Pericardium (tissue), 1 donor: ENCODE results near the genes DEK and SOX4.

DNA sequence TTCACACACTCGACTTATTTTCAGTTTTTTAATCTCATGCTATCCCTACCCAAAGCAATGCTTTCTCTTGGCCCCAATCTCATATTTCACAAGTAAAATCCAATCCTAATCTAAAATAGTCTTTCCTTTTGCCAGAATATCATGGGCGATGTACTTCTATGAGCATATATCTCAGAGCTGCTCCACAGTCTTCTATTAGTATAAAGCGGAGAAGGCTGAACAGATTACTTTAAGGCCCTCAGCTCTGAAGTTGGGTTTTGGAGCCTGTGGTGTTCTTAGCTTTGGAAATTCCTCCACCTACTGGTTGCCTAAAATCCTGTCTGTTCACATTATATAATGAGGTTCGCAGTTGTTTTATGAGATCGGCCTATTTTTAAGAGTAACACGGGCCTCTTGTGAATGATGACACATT is 16.0 kb upstream of the FAM8A1 start:
- RRBS = no CpG with 5 or more reads among the region's 6 CpGs

DNA sequence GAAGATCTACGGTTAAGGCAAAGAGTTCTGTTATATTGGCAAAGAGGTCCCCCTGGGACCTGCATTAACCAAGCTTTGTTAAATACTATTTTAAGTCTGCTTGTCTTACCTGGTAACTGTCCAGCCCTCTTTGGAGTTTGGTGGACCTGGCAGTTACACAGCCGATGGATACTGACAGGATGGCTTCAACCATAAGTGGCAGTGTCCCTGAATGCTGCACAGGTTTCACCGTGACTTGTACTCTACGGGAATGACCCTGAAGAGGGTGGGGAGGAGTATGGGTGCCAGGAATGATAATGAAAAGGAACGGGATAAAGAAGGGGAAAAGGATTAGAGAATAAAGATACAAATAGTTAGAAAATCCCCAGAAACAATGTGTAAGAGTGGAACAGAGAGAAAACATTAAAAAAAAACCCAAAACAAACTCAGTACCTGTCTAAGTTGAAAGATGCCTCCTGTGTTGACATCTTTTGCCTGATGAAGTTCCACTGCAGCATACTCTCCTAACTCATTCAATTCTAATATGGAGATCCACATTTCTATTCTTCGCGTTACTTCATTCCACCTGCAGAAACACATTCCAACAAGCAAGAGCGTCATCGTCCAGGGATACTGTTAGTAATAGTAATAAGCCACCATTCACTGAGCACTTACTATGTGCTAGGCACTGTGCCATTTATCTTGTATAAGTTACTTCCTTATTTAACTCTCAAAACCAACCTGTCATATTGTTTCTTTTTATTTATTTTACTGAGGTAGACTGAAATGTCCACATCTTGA is 87.6 kb upstream of the NUP153 start:
- RRBS = no CpG with 5 or more reads among the region's 9 CpGs

GRCh38 chr6:17830980-17831471 is 124.3 kb upstream of the NUP153 start:
- RRBS = no CpG with 5 or more reads among the region's 6 CpGs

- RRBS = no CpG with 5 or more reads among the region's 6 CpGs
Observed at GRCh38 chr6:17930231-17931112, 57.0 kb downstream of the KIF13A start.

DNA sequence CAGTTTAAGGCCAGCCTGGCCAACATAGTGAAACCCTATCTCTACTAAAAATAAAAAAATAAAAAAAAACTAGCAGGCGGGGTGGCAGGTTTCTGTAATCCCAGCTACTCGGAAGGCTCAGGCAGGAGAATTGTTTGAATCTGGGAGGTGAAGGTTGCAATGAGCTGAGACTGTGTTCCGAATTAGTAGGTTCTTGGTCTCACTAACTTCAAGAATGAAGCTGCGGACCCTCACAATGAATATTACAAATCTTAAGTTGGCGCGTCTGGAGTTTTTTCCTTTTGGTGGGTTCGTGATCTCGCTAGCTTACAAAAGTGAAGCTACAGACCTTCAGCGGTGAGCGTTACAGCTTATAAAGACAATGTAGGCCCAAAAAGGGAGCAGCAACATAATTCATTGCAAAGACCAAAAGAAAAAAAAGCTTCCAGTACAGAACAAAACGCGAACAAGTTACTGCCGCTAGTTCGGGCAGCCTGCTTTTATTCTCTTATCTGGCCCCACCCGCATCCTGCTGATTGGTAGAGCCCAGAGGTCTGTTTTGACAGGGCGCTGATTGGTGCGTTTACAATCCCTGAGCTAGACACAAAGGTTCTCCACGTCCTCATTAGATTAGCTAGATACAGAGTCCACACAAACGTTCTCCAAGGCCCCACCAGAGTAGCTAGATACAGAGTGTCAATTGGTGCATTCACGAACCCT is 12.2 kb downstream of the KIF13A start:
- RRBS = no CpG with 5 or more reads among the region's 20 CpGs

GRCh38 chr6:18056847-18057293 is 65.6 kb downstream of the NHLRC1 start:
- RRBS = no CpG with 5 or more reads among the region's 3 CpGs

DNA sequence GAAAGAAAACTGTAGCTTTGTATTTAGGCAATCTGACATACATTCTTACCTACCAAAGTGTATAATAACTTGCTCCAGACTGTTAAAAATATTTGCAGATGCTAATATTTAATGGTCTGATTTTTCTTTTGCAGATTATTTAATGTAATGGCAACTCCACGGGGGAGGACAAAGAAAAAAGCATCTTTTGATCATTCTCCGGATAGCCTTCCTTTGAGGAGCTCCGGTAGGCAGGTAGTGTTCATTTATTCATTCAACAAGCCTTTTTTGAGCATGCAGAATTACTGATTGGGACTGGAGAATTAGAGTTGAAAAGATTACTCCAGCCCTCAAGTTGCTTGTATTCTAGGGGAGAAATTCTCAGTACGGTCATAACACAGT is 4.5 kb downstream of the KDM1B start:
- RRBS = no CpG with 5 or more reads among the region's 4 CpGs

DNA sequence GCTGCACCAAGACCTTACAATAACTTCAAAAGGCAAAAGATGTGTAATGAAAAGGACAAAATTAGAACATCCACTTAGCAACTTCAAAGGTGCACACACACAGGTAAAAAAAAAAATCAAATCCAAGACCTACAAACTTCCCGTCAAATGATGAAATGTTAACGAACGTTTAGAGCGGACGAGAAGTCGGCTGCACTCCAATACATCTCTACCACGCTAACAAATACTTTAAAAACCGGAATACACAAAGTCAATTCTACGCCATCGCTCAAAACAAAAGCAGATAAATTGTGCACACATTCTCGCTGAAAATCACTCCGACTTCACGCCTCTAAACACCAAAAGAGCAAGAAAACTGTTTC is 934 bp downstream of the DEK start:
- RRBS = no CpG with 5 or more reads among the region's 13 CpGs

GRCh38 chr6:18264083-18265238 is at the start of gene DEK:
DEK (minus strand) TSS chr6:18264530.
- RRBS = 2% methylated on average over 33 of the region's 140 CpGs

DNA sequence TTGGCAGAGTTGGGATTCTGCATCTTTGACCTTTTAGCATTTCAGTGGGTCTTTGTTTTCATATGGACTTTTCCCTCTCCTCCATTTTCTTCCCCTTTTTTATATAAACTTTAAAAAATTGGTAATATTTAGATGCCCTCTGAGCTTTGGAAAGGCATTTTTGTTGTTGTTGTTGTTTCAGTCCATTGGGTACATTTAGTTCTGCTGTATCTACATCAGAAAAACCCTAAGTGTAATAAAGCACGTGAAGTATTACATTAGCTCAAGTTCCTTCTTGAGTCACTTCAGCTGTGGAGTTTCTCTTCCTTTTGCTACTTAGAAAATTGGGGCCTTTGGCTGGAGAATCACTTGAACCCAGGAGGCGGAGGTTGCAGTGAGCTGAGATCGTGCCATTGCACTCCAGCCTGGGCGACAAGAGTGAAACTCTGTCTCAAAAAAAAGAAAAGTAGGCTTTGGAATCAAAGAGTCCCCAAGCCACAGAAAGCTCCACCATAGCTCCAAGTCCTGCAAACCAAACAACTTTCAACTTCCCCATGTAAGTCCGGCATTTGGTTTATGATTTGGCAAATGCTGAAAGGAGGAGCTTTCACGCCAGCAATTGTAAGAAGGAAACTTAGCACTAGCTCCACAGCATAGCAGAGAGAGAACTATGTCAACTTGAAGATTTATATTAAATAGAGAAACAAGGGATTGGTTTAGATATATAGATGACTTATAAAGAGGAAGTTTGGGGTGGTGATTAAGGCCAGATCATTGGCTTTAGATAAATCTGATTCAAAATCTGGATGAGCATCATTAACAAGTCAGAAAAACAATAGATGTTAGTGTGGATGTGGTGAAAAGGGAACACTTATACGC is 56.5 kb upstream of the RNF144B start:
- RRBS = no CpG with 5 or more reads among the region's 7 CpGs

DNA sequence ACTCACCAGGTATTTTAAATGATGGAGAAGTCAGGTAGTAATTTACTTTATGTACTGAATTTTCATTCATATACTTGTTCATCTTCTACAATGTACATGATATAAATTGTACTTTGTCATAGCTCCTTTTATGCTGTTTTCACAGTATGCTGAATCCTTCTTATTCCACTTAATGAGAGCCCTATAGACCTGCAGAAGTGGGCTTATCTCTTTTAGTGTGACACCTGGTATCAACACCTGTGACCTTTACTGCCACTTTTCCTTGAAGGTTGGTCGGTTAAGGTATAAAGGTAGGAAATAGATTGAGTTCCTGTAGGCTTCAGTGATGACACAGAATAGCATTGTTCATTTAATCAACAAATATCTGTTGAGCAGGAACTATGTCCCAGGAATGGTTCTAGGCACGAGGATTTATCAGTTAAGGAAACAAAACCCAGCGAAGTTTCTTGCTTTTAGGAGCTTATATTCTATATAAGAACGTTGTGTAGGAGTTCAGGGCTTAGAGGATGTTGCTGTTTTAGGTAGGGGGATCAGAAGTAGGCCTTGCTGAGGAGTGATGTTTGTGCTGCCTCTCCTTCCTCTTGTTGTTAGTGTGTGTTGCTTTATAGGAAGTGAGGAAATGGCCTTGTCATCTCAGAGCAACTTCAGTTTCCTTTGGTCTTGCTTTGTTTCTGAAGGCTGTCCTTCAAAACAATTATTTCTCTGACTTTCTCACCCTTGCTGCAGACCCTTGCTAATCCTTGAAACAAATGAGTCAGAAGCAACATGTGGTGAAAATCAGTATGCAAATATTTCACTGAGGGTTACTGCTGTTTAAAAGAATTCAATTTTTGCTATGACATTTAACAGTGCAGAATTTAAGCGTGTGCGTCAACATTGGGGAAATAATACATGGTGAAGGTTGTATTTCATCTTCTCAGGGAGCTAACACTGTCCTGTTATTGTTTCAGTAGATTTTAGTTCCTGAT is 13.5 kb downstream of the RNF144B start:
- RRBS = no CpG with 5 or more reads among the region's 6 CpGs

GRCh38 chr6:19719447-19719964 is 117.7 kb upstream of the ID4 start:
- RRBS = 20% methylated on average over 6 of the region's 10 CpGs

DNA sequence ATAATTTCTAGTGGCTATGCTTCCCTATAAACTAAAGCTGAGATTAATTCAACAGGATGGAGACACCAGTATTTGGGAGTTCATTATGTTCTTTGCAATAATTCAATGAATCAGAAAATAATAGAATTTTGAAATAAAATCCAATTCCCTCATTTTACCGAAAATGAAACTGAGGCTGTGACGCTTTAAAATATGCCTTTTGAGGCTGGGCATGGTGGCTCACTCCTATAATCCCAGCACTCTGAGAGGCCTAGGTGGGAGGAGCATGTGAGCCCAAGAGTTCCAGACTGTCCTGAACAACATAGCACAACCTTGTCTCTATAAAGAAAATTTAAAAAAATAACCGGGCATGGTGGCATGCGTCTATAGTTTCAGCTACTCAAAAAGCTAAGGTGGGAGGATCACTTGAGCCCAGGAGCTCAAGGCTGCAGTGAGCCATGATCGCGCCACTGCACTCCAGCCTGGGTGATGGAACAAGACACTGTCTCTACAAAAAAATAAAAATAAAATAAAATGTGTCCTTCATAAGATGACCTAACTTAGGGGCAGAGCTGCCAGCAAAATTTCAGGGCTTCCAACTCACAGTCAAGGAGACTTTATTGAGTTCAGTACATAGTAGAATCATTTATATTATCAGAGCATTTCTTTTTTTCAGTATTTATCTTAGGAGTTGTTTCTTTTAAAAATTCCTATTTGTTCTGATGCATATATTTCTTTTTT is 12.5 kb downstream of the ID4 start:
- RRBS = no CpG with 5 or more reads among the region's 6 CpGs

DNA sequence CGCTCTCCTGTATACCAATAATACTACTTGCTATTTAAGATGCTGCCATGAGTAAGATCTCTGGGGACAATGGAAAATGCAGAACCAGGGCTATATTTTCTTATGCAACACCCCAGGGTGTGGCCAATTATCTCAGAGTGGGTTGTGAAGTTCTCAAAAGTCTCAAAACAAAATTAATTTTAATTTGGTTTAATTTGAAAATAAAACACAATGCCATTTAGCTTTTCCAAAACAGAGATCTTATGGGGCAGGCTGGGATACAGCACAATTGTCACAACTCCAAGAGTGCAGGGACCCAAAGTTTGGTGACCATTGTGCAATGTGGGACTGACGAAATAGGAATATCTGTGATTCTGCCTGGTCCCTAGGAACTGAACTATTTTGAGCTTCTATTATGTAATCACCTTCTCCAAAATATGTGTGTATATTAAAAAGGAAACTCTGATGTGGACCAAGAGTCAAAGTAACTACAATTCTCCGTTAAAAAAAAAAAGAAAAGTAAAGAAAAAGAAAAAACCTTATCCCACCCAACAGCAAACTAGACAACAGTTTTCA is 43.1 kb downstream of the MBOAT1 start:
- RRBS = no CpG with 5 or more reads among the region's 3 CpGs

GRCh38 chr6:20404218-20404437 is 2.4 kb downstream of the E2F3 start:
- RRBS = 7% methylated on average over 1 of the region's 8 CpGs

DNA sequence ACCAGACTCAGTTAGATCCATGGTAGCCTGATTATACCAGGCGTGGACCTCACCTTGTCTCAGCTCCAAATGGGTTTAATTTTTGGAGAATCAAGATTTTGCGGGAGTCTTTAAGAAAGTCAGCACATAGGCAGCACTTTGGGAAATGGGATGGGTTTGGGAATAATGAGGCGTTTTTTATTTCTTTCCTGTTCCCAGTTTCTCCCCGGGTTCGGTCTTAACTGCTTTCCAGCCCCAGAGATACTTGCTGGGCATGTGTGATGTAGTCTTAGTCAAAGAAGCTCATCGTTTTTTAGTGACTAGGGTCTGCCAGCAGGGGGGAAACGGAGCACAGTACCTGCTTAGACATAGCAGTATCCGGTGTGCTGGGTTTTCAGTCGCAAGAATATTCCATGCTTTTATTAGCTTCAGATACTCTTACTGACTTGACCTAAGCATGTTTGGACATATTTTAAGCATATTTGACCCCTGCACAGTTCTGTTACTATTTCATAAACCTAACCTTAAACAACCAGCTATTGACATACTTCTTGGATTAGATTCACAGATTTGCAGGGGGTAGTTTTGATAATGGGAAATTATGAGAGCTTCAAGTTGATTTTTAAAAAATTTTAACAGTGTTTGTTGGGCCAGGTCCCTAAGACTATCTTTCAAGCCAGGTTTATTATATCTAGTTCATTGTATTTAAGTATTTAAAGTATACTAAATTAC is 2.9 kb downstream of the E2F3 start:
- RRBS = no CpG with 5 or more reads among the region's 9 CpGs

GRCh38 chr6:21593656-21594128 is at the start of gene SOX4:
SOX4 (plus strand) TSS chr6:21593751.
- RRBS = no CpG with 5 or more reads among the region's 13 CpGs

GRCh38 chr6:21596192-21596830 is 2.8 kb downstream of the SOX4 start:
- RRBS = 3% methylated on average over 5 of the region's 34 CpGs

GRCh38 chr6:21738056-21739002 is 144.8 kb downstream of the SOX4 start:
- RRBS = no CpG with 5 or more reads among the region's 5 CpGs

- RRBS = no CpG with 5 or more reads among the region's 4 CpGs
Observed at GRCh38 chr6:21883352-21884087, 290.0 kb downstream of the SOX4 start.